HT1080 (cell line): ENCODE results near the genes TUBGCP6 and MAPK11.

DNA sequence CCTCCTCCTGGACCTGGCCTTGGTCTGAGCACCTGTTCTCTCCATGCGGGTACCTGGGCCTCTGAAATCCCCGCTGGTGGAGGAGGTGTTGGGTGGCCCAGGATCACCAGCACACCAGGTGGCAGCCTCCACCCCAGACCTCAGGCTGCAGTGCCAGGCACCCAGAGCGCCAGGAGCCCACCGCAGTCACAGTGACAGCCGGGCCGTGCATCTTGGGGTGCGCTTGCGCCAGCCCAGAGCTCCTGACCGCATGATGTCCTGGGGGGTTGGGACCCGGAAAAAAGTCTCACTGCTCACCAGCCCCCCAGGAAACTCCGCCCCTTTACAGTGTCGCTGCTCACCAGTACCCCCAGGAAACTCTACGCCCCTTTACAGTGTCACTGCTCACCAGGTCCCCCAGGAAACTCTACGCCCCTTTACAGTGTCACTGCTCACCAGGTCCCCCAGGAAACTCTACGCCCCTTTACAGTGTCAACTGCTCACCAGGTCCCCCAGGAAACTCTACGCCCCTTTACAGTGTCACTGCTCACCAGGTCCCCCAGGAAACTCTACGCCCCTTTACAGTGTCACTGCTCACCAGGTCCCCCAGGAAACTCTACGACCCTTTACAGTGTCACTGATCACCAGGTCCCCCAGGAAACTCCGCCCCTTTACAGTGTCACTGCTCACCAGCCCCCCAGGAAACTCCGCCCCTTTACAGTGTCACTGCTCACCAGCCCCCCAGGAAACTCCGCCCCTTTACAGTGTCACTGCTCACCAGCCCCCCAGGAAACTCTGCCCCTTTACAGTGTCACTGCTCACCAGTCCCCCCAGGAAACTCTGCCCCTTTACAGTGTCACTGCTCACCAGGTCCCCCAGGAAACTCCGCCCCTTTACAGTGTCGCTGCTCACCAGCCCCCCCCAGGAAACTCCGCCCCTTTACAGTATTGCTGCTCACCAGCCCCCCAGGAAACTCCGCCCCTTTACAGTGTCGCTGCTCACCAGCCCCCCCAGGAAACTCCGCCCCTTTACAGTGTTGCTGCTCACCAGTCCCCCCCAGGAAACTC, 15.7 kb upstream of the PIM3 start:
RAMPAGE:
- cytosol, long total RNA = no peak
- long total RNA = no peak
- nucleus, long total RNA = no peak

DNA sequence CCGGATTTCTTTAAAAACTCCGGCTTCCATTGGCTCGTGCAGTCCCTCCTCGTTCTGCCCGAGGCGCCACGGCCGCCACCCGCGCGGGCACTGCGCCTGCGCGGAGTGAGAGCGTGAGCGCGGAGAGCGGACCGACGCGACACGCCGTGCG, 309 bp upstream of the PIM3 start:
RAMPAGE:
- cytosol, long total RNA = no peak
- long total RNA = no peak
- nucleus, long total RNA = no peak

DNA sequence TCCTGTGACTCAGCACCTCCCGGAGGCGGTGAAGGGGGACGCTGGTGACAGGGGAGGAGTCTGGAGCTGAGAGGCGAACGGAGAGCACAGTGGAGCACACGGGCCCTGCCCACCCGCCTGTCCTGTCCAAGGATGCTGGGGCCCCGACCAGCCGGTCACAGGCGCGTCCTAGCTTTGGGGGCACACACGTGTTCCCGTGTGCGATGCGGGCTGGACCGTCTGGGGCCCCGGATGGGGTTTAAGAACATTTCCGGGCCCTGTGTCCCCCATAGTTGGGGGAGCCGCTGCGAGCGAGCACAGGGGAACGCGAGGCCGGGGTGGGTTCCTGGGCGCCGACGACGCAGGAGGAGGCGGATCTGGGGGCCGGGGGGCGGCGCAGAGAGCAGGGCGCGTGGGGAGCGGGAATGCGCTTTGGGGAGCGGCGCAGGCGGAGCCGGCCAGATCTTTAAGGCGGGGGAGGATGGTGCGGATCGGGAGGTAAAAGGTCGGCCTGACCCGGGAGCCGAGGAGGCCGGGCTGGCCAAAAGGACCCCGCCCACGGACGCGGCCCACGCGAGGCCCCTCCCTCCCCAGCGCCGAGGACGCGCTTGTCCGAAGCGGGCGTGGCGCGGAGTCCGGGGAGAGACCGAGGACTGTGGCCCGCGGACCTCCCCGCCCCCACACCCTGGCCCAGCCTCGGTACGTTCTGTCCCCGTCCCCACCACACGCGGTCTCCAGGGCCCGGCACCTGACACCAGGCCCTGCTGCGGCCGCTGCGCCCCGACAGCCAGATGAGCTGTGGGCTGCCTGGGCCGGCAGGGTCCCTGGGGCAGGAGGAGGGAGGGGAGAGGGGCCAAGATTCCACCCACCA, 10.6 kb downstream of the PIM3 start:
RAMPAGE:
- cytosol, long total RNA = no peak
- long total RNA = no peak
- nucleus, long total RNA = no peak

GRCh38 chr22:49983338-49983896, 22.8 kb downstream of the PIM3 start:
RAMPAGE:
- cytosol, long total RNA = no peak
- long total RNA = no peak
- nucleus, long total RNA = no peak

DNA sequence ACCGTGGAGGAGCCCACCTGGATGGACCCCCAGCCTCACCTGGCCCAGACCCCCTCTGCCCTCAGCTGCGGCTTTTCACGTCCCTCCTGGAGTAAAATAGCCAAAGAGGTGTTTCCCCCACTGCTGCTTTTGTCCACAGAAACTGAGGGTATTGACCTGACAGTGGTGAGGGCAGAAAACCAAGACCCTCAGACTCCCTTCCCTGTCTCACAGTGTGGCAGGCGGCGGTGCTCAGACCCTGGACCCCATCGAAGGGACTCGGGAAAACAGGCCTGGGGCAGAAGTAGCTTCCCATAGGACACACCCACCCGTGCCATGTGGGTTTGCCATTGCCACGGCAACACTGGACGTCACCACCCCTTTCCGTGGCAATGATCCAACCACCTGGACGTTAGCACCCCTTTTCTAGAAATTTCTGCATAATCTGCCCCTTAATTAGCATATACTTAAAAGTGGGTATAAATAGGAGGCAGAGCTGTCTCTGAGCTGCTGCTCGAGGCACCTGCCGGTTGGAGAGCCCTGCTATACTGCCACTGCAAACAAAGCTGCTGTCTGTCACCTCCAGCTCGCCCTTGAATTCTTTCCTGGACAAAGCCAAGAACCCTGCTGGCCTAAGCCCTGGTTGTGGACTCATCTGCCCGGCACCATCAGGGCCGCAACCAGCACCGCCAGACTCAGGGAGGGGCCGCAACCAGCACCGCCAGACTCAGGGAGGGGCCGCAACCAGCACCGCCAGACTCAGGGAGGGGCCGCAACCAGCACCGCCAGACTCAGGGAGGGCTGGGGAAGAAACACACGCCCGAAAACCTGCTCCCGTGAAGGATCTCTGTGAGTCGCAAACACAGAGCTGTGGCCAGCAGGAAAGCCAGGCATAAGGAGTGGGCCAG, 10.5 kb downstream of the MLC1 start:
RAMPAGE:
- cytosol, long total RNA = no peak
- long total RNA = no peak
- nucleus, long total RNA = no peak

GRCh38 chr22:50116997-50117679, 27.3 kb downstream of the MOV10L1 start:
RAMPAGE:
- cytosol, long total RNA = no peak
- long total RNA = no peak
- nucleus, long total RNA = no peak

RAMPAGE:
- cytosol, long total RNA = no peak
- long total RNA = no peak
- nucleus, long total RNA = no peak
Measured at GRCh38 chr22:50201151-50201582, 356 bp downstream of the SELENOO start.

RAMPAGE:
- cytosol, long total RNA = no peak
- long total RNA = no peak
- nucleus, long total RNA = no peak
Measured at GRCh38 chr22:50216983-50217897, 16.4 kb downstream of the SELENOO start.

DNA sequence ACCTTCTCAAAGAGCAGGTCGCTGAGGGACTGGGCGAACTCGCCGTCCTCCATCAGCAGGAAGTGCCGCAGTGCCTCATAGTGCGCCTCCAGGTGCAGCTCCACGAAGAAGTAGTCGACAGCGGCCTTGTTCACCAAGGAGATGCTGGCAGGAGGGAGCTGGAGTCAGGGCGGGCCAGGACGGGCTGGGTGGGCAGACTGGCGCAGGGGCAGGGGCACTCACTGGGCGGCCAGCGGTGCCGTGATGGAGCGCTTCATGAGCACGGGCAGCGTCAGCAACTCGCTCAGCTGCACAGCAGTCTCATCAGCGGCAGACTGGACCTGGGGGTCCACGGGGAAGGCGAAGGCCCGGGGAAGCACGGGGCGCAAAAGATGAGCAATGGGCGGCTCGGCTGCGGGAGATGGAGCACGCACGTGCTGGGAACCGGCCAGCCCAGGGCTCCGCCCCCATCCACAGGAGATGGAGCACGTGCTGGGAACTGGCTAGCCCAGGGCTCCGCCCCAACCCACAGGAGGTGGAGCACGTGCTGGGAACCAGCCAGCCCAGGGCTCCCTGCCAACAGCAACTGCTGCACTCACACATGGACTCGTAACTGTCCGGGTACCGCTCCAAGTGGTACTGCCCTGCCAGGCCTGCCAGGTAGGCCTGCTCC, 18.4 kb downstream of the SELENOO start:
RAMPAGE:
- cytosol, long total RNA = no peak
- long total RNA = no peak
- nucleus, long total RNA = no peak

RAMPAGE:
- cytosol, long total RNA = no peak
- long total RNA = no peak
- nucleus, long total RNA = no peak
Measured at GRCh38 chr22:50225616-50226254, 19.1 kb downstream of the TUBGCP6 start.

RAMPAGE:
- cytosol, long total RNA = no peak
- long total RNA = no peak
- nucleus, long total RNA = no peak
Measured at GRCh38 chr22:50244849-50246093, at the start of gene TUBGCP6. TUBGCP6 (minus strand) TSS chr22:50245023.

DNA sequence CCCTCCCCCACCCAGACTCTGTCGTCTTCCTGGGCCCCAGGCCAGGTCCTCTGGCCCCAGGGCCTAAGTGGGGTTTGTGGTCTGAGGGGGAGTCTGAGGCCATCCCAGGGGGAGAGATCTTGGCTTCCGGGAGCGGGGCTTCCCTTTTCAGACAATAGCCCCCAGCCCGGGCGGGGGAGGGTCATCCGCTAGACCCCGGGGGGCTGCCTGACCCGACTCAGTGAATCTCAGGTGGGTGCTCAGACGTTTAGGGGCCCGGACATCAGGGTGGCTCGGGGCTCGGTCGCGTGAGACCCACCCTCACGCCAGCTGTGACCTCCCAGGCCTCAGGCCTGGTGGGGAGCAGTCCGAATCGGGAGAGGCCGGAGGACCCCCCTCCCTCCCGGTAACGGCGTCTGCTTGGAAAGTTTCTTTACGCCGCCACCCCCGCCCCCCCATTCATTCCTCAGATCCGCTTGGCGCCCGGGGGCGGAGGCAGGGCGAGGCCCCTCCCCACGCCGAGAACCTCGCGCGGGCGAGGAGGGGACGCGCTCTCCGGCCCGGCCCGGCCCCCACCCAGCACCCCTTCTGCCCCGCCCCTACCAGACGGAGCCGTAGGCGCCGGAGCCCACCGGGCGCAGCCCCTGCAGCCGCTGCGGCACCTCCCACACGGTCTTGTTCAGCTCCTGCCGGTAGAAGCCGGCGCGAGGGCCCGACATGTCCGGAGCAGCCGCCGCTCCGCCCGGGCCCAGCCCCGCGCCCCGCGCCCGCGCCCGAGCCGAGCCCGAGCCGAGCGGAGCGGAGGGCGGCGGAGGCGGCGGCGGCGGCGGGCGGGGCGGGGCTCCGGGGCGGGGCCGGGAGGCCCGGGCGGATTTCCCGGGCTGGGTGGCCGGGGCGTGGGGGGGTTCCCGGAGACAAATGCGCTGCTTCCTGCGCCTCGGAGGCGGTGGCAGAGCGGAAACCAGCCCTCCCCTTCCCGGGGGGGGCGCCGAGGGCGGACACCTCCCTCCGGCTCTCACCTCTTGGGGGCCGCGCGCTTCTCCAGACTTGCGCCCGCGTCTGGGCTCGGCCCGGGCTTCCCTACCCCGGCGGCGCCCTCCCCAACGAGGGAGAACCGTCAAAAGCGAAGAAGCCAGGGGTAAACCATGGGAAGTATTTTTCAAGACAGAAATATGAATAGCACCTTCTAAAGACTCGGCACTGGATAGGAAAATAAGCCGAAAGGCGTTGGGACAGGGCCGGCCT, at the start of gene MAPK11:
Gene MAPK11 (minus strand): TSS at position 786 of the 1,224 bp plus-strand sequence.
RAMPAGE:
- cytosol, long total RNA = no peak
- long total RNA = no peak
- nucleus, long total RNA = no peak

RAMPAGE:
- cytosol, long total RNA = no peak
- long total RNA = no peak
- nucleus, long total RNA = no peak
Measured at GRCh38 chr22:50300135-50300752, 7.2 kb downstream of the PLXNB2 start.

DNA sequence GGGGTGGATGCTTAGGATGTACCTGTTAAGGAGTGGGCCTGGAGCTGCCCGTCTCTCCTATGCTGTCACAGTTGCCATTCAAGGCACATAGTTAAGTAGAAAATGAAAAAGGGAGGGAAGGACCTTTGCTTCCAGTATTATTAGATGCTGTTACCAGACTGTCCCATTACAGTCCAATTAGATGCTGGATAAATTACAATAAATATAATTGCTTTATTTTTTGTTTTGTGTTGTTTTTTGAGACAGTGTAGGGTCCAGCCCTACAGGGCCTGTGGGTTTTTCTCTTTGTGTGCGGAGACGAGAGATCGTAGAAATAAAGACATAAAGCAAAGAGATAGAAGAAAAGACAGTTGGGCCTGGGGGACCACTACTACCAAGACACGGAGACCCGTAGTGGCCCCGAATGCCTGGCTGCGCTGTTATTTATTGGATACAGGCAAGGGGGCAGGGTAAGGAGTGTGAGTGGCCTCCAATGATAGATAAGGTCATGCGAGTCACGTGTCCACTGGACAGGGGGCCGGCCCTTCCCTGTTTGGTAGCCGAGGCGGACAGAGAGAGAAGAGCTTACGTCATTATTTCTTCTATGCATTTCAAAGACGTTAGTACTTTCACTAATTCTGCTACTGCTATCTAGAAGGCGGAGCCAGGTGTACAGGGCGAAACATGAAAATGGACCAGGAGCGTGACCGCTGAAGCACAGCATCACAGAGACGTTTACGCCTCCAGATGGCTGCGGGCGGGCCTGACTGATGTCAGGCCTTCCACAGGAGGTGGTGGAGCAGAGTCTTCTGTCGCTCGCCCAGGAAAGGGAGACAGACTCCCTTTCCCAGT, 24.6 kb downstream of the PPP6R2 start:
RAMPAGE:
- cytosol, long total RNA = no peak
- long total RNA = no peak
- nucleus, long total RNA = no peak

DNA sequence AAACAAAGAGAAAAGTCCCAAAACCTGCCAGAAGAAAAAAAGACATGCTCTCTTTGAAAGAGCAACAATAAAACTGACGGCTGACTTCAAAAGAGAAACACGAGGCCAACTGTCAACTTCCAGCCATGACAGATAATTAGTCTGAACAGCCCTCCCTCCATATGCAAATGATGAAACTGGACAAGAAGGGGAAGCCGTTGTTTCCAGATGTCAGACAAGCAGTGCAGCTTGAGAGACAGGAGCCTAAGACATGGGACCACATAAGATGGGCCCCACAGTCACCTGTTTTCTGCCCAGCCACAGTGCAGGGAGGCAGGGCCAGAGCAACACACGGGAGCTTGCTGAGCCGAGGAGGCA, 25.2 kb downstream of the SBF1 start:
RAMPAGE:
- cytosol, long total RNA = no peak
- long total RNA = no peak
- nucleus, long total RNA = no peak

DNA sequence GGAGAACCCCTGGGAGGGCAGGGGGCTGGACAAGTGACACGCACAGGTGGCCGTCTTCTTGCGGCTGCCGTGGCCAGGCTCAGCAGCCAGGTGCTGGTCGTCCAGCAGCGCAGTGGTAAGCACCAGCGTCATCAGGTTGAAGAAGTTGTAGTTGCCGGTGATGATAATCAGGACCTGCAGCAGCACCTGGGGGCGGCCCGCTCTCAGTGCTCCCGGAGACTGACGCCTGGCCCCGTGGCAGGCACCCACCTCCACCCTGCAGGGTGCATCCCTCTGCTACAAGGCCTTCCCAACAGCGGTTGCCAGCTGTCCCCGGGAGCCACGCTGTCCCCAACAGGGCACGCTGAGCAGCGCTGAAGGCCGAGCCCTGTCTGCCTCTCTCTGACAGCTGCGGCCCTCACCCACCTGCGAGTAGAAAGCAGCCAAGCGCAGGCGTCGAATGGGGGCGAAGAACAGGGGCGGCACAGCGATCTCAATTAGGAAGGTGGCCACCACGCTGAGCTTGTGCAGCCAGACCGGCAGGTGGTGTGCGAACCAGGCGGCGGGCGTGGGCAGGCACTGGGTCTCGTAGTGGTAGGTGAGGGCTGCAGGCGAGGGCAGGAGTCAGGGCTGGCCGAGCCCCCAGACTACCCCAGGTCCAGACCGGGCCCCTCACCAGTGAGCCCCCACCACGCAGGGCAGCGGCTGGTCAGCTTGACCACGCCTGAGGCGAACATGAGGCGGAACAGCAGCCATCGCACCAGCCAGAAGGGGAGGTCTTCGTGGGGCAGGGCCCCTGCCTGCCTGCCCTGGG, 1.7 kb downstream of the LMF2 start:
RAMPAGE:
- cytosol, long total RNA = no peak
- long total RNA = start-site peak on the minus strand centred at position 318 of the sequence, 310 bp wide, 5 reads
- nucleus, long total RNA = no peak

DNA sequence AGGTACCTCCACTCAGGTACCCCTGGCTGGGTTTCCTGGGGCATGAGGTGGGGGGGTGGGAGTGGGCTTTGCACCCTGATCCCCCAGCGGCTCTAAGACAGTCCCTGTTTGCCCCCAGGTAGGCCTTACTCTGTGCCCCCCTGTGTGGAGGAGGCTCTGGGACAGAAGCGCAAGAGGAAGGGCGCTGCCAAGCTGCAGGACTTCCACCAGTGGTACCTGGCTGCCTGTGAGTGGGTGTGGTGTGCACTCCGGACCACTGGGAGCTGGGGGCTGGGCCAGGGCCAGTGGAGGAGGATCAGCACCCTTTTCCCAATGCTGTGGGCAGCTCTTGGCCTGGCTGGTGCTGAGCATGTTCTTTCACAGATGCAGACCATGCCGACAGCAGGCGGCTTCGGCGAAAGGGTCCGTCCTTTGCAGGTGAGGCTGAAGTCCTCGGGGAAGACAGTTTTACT, 3.7 kb downstream of the SCO2 start:
RAMPAGE:
- cytosol, long total RNA = no peak
- long total RNA = no peak
- nucleus, long total RNA = no peak

DNA sequence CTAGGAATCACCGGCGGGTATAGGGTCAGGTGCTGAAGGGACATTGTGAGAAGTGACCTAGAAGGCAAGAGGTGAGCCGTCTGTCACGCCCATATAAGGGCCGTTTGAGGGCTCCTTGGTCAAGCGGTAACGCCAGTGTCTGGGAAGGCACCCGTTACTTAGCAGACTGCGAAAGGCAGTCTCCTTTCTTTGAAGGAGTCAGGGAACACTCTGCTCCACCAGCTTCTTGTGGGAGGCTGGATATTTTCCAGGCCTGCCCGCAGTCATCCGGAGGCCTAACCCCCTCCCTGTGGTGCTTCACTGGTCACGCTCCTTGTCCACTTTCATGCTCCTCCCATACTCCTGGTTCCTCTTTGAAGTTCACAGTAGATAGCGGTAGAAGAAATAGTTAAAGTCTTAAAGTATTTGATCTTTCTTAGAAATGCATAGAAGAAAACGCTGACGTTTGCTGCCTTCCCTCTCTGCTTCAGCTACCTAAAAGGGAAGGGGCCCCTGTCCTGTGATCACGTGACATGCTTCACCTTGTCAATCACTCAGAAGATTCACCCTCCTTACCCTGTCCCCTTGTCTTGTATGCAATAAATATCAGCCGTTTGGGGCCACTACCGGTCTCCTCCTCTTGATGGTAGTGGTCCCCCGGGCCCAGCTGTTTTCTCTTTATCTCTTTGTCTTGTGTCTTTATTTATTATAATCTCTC, 1.9 kb upstream of the ODF3B start:
RAMPAGE:
- cytosol, long total RNA = no peak
- long total RNA = no peak
- nucleus, long total RNA = no peak

DNA sequence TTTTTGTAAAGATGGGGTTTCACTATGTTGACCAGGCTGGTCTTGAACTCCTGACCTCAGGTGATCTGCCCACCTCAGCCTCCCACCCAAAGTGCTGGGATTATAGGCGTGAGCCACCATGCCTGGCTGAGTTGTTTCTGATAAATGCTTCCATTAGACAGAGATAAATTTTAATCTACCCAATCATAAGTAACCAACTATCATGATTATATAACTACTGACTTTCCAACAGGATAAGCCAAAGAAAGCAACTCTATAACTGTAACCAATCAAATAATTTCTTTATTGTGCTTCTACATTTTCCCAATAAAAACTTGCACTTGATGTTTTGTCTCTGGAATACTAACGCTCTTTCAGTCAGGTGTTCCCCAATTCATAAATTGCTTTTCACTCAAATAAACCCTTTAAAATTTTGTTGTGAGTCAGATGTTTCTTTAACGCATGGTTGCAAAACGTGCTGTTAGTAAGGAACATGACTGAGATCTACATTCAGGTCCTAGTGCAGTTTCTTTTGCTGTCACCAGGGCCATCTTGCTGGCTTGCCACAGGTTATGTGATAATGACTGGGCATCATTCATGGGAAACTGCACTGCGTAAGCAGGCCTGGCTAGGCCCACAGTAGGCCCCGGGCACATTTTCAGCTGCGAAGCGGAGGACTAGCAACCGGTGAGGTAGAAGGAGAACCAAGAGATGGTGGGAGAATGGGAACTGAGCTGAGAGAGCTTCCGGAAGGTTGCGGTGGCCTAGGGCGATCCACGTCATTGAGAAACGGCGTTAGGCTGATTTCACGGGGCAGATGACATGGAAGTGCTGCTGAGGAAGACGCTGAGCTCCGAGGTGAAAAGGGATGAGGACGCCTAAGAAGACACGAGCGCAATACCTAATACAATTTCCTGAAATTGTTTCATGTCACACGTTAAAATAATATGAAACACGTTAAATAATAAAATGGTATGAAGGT, 3.4 kb upstream of the KLHDC7B start:
RAMPAGE:
- cytosol, long total RNA = no peak
- long total RNA = no peak
- nucleus, long total RNA = no peak

DNA sequence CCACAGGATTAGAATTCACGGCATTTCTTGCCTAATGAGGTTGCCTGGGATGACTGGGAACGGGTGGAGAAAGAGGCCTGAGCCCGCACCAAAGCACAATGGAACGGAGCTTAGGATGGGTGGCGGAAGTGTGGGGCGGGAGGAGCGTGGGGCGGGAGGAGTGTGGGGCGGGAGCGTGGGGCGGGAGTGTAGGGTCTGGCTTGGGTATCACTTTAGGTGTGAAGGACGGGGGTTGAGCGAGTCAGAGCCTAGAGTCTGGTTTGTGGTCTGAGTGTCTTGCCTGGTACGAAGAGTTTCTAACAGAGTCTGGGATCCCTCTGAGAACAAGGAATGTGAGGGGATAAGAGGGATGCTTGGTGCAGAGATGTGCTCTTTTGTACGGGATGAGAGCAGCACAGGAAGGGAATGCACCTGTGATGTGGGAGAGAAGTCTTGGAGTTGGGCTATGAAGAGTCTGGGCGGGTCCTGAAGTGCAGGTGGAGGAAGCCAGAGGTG, 1.3 kb downstream of the SYCE3 start:
RAMPAGE:
- cytosol, long total RNA = no peak
- long total RNA = no peak
- nucleus, long total RNA = no peak